GM23248 (cell line): Measurements from ENCODE around the genes BTBD10 and PDE3B.

GRCh38 chr11:12864665-12865208 lies 144.4 kb upstream of the RASSF10 start:
- RAMPAGE, long total RNA = no peak

GRCh38 chr11:12868568-12869158 lies 140.5 kb upstream of the RASSF10 start:
- RAMPAGE, long total RNA = no peak

DNA sequence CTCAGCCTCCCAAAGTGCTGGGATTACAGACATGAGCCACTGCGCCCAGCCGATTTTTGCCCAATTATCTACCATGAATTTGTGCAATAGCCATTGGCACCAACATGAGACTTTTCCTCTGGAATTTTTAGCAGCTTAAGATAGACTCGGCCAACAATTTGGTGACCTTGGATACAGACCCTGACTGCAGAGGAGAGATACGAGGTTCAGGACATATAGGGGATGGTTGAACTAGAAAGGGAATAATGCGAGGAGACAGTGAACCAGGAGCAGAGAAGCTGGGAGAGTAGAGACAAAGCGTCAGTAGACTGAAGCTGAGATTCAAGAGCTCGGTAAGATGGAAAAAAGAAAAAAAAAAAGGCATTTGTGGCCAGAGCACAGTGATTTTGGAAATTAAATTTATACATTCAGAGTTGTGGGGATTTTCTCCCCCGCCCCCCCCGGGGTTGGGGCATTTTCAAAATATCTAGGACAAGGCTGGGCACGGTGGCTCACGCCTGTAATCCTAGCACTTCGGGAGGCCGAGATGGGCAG lies 138.9 kb upstream of the RASSF10 start:
- RAMPAGE, long total RNA = no peak

- RAMPAGE, long total RNA = no peak
Measured at GRCh38 chr11:12971895-12972403, 37.2 kb upstream of the RASSF10 start.

DNA sequence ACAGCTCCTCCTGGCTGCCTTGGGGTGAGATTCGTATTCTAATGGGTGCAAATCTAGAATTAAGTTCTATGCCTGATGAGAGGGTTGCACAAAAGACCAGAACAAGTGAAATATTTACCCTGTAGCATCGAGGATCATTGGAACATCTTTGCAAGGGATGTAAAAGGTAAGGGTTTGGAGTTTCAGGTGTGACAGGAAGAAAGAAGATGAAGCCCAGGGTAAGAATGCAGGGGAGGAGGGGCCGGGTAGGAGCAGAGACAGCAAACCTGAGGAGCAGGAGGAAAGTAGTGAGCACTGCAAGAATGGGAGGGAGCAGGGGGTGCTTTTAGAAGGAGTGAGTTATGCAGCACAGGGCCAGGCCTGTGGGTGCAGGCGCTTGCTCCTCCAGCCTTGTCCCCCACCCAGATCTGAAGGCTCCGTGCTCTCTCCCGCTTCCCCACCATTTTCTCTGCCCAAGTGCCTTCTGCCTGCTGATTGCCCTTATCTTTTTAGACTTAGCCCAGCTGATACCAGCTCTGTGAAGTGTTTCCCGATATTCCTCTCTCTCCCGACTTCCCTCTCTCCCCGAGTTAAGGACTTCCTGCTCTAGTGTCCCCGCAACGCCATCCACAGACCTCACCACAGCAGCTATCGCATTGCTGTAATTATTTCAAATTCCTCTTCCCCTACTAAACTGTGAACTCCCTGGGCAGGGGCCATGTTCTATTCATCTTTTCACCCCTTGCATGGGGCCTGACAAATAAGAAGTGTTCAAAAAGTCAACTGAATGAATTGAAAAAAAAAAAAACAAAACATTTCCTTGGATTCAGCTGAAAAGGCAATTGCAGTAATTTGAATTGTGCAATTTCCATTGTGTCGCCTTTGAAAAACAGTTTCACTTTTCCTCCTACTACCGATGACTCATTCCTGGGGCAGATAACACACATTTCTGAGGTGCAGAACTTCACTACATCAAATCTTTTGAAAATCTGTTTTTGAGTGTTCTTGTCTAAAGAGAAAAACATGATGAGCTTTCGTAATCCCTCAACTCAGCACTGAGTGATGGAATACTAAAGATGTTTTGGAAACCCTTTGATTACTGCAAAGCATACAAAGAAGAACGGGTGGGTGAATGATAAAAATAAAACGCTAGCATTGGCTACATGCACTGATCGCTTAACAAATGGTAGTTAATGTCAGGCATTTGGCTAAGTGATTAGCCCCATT lies 69.7 kb upstream of the BMAL1 start:
- RAMPAGE, long total RNA = no peak

DNA sequence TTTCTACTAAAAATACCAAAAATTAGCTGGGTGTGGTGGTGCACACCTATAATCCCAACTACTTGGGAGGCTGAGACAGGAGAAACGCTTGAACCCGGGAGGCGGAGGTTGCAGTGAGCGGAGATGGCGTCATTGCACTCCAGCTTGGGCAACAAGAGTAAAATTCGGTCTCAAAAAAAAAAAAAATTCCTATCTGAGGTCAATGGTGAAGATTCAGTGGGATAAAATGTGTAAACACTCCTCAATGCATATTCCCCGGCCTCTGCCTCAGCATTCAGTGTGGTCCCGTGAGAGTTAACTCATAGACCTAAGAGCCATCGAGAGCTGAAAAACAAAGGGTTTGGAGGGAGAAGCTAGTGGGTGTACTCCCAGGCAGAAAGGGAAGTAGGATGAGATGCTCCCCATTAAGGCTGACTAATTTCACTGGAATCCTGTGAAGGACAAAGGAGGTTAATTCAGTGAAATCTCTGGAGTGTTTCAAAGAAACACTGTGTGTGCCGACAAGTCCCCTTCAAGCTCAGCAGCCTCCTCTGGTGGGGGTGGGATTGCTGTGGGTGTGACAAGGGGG lies 61.7 kb upstream of the BMAL1 start:
- RAMPAGE, long total RNA = no peak

DNA sequence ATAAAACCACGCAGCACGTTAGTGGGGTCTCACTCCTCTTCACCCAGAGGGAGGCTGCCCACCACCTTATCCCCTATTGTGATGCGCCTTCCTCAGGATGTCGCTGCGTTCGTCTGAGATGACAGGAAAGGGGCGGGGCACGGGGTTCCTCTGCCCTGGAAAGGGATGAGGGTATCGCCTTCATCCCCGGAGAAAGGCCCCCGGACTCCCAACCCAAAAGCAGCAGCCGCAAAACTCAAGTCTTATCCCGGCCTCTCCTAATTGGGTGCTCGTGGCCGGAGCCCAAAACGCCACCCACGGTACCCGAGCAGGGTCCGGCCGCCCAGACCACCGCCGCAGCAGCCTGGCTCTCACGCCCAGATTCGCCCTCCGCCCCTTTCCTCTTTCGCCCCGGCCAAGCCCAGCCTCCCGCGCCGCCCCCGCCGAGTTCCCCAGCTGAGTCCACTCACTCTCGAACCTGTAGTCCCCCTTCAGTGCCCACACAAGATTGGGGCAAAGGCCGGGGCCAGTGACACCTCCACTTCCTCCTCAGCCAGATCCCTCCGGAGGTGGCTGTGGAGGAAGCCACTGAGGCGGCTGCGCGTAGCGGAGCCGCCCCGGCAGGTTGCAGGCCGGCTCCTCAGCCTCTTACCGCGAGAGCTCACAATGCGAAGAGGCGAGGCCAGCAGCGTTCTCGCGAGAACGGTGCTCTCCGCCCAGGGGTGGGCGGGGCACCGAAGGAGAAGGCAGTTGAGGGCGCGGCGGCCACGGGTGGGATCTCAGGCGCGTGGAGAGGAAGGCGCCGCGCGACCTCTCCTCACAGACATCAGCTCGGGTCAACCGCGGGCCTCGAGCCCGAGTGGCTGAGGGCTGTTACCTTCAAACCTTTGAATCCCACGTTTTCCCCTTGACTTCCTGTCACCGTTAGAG lies at the start of gene BTBD10:
TSS of gene BTBD10 (minus strand) at position 580 of the 909 bp plus-strand sequence.
- RAMPAGE, long total RNA = start-site peak on the minus strand centred at position 556 of the sequence, 57 bp wide, 272 and 405 reads in 2 replicates

- RAMPAGE, long total RNA = no peak
Measured at GRCh38 chr11:13965200-13965916, 2.8 kb downstream of the SPON1 start.

GRCh38 chr11:14237561-14237934 lies 121.4 kb downstream of the RRAS2 start:
- RAMPAGE, long total RNA = no peak

GRCh38 chr11:14258003-14258775 lies 100.8 kb downstream of the RRAS2 start:
- RAMPAGE, long total RNA = no peak

GRCh38 chr11:14345401-14345731 lies 13.6 kb downstream of the RRAS2 start:
- RAMPAGE, long total RNA = no peak

DNA sequence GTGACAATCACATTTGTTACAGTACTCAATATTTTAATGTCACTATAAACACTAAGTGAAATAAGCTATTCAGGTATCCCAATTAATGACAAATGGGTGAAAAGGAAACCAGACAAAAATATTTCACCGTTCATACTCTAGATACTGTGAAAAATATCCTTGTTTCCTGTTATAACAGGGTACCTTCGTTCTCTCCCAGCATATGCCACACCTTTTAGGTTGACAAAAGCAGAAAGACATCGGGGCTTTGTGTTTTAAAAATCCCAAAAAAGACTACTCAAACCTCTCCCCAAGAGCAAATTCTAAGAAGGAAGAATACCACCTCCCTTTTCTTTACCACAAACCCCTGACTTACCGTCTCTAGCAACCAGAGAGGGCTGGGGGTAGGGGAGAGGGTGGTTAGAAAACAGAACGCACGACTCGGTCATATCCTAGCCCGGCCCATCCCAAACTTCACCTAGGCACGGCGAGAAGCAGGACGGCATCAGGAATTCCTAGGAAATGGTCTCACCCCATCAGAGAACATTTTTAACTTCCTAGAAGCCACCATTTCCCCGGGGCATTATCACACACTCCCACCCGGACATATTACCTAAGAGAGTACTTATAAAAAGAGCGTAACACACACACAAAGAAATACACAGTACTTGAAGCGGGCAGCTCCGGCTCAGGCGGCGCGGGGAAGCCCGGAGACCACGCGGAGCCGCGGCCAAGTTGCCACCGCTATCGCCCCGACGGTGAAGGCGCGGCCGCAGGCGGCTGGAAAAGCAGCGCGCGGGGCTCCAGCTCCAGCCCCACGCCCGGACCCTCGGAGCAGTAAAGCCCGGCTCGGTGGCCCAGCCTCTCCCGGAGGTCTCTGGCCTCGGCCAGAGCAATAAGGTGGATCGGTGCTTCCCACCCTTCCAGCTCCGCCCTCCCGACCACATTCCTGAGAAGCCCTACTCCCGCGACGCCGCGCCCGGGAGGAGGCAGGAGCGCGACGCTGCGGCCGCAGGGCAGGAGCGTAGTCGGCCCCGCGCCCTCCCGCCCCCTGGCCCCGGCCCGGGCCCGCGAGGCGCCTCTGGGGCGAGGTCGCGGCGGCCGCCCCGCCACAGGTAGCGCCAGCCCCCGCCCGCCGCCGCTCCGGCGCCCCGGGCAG lies 1.0 kb downstream of the RRAS2 start:
- RAMPAGE, long total RNA = start-site peak on the minus strand centred at position 861 of the sequence, 88 bp wide, 189 and 229 reads in 2 replicates

DNA sequence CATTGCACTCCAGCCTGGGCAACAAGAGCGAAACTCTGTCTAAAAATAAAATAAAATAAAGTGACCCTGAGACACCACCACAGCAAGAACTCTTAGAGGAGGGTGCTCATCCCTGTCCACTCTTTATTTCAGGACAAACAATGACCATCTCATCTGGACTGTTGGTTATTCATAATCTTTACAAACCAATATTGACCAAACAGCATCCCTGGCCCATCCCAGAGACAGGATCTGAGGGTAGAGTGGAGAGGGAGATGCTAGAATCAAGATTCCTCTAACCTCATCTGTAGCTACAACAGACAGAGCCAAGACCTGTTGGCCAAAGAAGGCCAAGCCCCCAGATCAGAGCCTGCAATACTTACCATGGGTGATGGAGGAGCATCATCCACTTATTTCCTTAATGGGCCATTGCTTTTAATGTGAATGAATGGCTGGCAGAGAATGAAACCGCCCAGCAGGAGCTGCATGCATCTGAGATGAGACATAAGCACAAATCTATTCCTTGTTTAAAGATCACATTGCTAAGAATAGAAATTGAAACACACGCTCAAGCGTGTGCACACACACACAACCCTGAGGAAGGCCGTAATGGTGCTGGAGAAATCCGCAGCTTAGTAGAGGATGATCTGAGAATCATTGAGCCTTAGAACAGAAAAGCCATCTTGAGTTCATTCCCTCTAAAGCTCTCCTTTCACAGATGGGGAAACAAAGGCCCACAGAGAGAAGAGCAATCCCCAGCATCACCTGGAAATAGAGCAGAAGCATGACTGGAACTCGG lies 5.2 kb upstream of the RRAS2 start:
- RAMPAGE, long total RNA = no peak

- RAMPAGE, long total RNA = no peak
Measured at GRCh38 chr11:14484987-14485502, 14.6 kb downstream of the COPB1 start.

GRCh38 chr11:14582870-14583890 lies 60.4 kb upstream of the PDE3B start:
- RAMPAGE, long total RNA = no peak

DNA sequence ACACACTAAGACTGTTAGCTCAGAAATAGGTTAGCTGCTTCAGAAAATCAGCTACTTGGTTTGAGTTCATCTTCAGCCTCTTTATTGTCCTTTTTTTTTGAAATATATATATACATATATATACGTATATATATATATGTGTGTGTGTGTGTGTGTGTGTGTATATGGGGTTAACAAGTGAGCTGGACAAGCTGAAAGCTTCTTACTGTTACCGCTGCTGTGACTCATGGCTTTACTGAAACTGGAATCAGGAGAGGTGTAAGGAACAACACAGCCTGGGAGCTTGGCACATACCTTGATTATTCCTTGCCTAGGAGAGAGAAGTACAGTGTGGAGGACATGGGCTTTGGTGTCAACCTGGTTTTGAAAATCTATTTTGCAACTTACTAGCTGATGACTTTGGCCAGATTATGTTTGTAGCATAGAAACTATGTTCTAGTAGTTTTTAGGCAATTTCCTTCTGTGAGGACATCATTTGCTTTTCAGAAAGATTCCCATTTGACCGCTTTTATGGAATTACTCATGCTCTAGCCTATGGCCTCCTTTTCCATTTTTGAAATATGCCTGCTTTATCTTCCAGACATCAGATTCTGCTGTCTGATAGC lies 25.9 kb upstream of the PDE3B start:
- RAMPAGE, long total RNA = no peak

DNA sequence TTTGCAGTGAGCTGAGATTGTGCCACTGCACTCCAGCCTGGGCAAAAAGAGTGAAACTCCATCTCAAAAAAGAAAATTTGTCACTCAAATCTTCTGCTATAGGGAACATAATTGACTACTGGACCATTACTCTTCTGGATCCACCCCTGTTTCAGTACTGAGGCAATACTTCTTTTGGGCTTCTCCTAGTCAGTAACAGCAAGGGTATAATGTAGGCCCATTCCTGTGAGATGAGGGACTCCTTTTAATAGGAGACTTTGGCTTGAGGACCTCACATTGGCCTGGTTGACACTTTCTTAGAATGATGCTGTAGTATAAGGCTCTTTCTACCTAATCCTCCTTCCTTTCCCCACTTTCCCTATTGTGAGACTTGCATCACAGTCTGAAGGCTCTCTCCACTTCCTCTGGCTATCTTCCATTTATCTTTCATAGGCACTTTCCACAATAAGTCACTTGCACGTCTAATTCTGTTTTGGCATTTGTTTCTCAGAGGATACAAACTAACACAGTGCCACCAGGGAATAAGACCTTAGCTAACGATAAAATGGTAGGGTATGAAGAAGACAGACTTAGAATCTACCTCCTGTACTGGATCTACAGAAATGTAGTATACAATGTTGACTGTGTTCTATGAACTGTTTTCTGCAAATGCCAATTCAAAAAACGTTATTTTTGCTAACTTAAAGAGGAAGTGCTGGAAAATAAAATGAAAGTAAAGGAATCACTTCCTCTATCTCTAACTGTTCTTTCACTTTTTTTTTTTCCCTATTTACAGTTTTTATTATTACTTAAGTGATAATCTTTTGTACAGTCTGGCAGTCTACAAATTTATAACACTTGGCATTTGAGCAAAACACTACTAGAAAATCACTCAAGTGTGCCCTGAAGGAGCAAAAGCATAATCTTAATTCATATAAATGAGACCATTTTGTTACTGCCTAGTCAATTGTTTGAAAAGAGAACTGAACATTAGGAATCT lies 17.9 kb upstream of the PDE3B start:
- RAMPAGE, long total RNA = no peak

- RAMPAGE, long total RNA = no peak
Measured at GRCh38 chr11:14643479-14643914, at the start of gene PDE3B. Gene PDE3B (plus strand): TSS chr11:14643804.

DNA sequence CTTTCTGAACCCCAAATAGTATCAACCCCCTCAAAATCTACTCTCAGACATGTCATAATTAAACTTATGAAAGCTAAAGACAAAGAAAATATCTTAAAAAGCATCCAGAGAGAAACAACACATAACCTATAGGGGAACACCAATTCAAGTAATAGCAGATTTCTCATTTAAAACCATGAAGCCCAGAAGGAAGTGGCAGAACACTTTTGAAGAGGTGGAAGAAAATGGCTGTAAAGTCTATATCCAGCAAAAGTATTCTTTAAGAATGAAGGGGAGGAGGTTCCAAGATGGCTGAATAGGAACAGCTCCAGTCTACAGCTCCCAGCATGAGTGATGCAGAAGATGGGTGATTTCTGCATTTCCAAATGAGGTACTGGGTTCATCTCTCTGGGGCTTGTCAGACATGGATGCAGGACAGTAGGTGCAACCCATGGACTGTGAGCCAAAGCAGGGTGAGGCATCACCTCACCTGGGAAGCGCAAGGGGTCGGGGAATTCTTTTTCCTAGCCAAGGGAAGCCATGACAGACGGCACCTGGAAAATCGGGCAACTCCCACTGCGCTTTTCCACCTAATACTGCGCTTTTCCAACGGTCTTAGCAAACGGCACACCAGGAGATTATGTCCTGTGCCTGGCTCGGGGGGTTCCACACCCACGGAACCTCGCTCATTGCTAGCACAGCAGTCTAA lies 114.5 kb downstream of the CYP2R1 start:
- RAMPAGE, long total RNA = no peak

- RAMPAGE, long total RNA = no peak
Measured at GRCh38 chr11:15145573-15145914, 30.8 kb downstream of the INSC start.